ENCODE measurements around a stretch of chr6.

DNA sequence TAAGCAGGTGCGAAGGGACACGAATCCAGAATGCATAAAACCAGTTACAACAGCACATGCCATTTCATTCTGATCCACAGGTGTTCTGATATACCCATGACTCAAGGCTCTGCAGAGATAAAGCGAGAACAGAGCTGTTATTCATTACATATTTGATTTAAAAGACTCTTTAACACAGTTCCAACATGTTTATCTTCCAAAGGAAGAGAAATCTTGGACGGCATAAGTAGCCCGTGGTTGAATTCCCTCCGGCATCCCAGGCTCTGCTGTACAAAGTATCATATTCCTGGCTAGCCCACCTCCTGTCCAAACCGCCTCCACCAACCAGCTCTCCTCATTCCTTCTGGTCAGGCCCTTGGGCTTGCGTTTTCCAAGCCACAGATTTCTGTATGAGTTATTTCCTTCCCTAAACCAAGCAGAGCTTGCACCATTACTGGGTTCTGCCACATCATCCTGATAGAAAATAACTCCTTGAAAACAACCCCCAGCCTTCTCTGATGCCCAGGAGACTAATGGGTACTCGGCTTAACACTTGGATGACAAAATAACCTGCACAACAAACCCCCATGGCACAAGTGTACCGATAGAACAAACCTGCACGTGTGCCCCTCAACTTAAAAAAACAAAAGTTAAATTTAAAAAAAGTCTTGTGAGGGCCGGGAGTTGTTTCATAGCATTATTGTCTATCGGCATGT is 36.4 kb upstream of the THBS2 start:
- PRO-cap, result no peak

DNA sequence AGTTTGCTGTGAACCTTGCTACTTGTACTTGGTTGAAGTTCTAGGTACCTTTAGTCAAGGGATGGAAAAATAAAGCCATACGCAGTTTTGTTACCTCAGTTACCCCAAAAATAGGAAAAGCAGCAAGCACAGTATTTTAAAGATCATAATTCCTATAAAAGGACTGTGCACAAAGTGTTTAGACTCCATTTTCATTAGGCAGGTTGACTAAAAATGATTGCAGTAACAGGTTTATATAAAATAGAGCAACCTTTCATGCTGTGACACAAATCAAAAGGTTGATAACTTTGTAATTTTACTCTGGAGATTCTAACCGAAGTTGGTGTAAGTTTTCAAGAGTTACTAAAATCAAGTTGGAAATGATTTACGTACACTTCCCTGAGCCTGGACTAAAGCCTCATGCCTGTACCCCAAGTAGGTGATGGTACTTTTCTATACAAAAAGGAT is 1.2 kb downstream of the C6orf120 start:
- PRO-cap, result no peak

GRCh38 chr6:169763663-169764385 is 12.4 kb downstream of the ERMARD start:
- PRO-cap, result no peak

DNA sequence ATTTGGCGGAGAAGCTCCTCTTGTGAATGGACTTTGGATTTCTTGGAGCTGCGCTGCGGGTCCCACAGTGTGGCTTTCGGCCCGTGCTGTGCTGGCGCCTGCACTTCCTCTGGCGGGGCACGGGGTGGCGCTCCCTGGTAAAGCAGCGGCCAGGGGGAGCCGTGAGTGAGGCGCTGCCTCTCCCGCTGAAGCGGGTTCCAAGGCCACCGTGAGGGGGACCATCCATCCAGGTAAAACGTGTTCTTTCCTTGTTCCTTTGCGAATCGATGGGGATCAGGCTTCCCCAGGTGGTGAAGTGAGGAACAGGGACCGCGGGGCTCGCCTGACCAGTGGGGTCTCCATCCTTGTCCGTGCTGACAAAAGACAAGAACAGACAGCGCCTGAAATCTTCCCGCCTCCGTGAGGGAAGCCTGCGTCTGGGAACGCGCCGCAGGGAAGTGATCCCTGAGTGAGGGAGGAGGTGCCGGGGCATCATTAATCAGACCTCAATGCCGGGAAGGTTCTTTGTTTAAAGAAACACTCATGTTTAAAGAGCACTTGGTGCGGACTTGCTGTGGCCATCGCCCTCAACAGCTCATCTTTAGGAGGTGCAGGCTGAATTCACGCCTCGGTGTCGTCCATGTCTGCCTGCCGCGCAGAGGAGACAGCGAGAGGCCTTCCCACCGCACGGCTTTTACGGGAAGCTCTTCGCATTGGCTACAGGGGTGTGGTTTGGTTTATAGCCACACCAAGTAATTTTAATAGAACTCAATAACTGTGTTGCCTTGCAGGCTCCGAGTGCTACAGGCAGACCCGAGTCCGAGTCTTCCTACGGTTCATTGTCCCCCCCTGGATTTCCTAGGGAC is 39.0 kb downstream of the ERMARD start:
- PRO-cap, result no peak

DNA sequence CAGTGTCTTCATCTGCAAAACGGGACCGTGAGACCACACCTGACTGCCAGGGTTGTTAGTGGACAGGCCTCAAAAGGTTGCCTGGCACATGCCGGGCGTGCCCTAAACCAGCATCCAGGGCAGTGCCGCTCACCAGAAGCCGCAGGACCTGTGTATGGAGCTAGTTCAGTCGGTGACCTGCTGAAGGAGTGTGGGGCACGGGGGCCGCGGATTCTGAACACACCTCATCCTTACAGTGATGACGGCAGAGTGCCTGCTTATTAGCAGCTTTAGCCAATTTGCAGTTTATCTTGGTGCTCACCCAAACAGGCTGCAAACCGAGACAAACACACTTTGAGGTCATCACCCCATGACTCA is 153.6 kb downstream of the ERMARD start:
- PRO-cap, result no peak

DNA sequence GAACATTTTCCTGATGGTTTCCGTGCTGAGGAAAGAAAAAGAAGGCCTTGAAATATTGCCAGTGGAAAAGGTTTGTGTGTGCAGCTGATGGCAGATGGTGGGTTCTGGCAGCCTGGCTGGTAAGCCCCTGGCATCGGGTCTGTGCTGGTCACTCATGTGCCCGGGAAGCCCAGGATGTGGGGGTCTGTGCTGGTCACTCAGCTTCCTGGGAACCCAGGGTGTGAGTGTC is 153.9 kb downstream of the ERMARD start:
- PRO-cap, result no peak

DNA sequence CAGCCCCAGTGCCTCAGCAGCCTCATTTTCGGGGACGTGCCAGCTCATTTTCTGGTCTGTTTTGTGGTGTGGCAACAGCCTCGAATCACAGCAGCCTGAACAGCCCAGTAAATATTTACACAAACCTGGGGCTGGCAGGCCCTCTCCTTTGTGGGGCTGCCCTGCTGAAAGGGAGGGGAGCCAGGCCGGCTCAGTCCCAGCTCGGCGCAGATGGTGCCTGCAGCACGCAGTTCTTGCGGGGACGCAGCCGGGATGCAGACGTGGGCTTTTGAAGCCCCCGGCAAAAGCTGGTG is 259.8 kb downstream of the DLL1 start:
- PRO-cap, result no peak

- PRO-cap, result unidirectional peak, plus-strand start at chr6:170265825
Observed at GRCh38 chr6:170265251-170265975, 25.5 kb downstream of the DLL1 start.

GRCh38 chr6:170271612-170272443 is 19.1 kb downstream of the DLL1 start:
- PRO-cap, result bidirectional peak, plus-strand start at chr6:170272135, minus-strand start at chr6:170271896

GRCh38 chr6:170295316-170295544 is 4.4 kb upstream of the DLL1 start:
- PRO-cap, result no peak

DNA sequence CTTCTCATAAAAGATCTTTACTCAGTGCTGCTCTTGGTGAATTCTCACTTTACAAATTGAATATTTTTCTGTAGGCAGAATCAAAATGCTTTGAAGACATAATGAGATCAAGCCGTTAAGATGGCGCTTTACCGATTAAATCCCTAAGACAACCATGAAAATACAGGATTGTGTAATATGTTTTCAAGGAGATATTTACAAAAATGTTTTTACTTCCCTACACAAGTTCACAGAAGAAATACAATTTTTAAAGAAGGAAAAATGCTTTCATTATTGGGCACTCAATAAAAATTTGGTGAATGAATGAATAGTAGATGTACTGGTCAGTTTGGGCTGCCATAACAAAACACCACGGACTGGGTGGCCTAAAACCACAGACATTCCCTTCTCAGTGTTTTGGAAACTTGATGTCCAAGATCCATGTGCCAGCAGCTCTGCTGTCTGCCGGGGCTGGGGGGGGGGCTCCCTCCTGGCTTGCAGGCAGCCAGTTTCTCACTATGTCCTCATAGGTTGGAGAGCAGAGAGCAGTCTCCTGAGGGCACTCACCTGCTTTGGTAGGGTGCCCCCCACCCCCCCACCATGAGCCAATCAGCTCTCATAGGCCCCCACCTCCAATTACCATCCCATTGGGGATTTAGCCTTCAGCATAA is 61.9 kb downstream of the FAM120B start:
- PRO-cap, result no peak

DNA sequence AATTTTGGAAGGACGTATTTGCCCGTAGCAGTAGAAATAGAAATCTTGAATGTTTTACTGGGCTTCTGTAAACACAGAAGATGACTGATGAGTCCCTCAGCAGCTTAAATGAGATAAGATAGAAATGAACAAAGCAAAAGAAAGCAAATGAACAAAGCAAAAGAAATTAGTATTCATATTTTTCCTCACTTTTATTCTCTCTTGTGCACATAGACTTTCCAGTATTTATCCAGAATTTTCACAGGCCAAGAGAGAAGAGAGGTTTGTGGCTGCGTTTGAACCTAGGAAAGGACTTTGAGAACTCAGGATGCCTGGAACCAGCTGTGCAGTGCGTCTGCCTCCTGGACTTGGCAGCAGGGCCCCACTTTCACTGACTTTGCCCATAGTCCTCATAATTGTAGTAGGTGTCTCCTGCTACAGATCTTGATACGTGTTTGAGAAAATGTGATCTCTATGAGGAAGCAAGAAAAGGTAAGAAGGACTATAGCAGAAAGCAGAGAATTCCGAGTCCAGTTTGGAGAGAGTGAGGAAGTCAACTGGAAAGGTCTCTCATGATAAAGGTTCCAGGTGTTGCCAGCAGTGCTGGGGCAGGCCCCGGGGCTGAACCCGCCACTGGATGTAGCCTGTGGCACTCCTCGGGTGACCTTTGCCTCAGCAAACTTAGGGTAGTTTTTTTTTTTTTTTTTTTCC is 62.6 kb downstream of the FAM120B start:
- PRO-cap, result no peak